Epithelial cell of proximal tubule (primary cell): Measurements from ENCODE around the gene ELMOD1.

- RAMPAGE, long total RNA, result no peak
- RRBS, result 2% methylated on average over 51 of the region's 72 CpGs
Observed at GRCh38 chr11:107590862-107591601, at the start of gene ELMOD1. Gene ELMOD1, plus strand, starts transcription at chr11:107591147.

DNA sequence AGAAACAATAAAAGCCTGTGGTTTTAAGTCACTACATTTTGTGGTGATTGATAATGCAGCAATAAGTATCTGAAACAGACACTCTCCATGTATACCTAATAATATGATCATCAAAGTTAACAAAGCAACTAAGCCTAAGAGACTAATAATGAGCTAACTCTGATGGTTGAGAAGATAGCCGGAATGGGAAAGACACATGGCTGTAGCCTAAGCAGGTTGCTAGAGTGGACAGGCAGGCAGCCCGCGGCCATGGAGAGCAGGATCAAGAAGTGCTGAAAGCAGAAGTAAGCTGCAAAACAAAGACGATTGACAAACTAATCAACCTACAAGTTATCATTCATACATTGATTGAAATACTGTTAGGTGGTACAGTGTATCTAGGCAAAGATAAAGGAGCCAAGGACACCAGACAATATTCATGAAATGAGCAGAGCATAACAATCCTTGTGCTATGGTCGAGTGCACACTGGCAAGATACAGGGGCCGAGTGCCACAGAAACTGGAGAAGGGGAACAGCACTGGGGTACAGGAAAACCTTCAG is 29.3 kb downstream of the SLN start:
- RAMPAGE, long total RNA, result no peak
- RRBS, result no CpG with 5 or more reads among the region's 6 CpGs

GRCh38 chr11:107840520-107841268 is 17.9 kb downstream of the SLC35F2 start:
- RAMPAGE, long total RNA, result no peak
- RRBS, result no CpG with 5 or more reads among the region's 12 CpGs

- RAMPAGE, long total RNA, result no peak
- RRBS, result no CpG with 5 or more reads among the region's 11 CpGs
Observed at GRCh38 chr11:107929709-107930344, 1.6 kb downstream of the RAB39A start.

GRCh38 chr11:108009470-108010417 is 1.0 kb downstream of the CUL5 start:
- RAMPAGE, long total RNA, result no peak
- RRBS, result 0% methylated on average over 3 of the region's 31 CpGs

GRCh38 chr11:108105213-108105944 is 16.0 kb upstream of the ACAT1 start:
- RAMPAGE, long total RNA, result no peak
- RRBS, result no CpG with 5 or more reads among the region's 7 CpGs

GRCh38 chr11:109707052-109707394 is 285.0 kb downstream of the C11orf87 start:
- RAMPAGE, long total RNA, result no peak
- RRBS, result no CpG with 5 or more reads among the region's 2 CpGs

DNA sequence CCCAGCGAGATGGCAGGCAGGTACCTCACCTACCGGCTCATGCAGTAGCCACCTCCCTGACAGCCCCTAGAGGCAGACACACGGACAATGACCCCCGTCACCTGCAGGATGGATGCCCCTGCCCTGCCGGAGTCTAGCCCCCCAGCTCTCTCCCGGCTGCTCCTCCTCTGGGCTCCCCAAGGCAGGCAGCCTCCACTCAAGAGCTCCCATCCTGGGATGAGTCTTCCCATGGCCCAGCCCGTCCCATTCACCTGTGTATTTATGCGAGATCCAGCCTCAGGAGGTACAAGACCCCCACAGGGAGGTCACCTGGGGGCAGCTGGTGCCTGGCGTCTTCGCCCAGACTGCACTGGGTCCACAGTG is 43.1 kb upstream of the ZC3H12C start:
- RAMPAGE, long total RNA, result no peak
- RRBS, result 93% methylated on average over 3 of the region's 10 CpGs

DNA sequence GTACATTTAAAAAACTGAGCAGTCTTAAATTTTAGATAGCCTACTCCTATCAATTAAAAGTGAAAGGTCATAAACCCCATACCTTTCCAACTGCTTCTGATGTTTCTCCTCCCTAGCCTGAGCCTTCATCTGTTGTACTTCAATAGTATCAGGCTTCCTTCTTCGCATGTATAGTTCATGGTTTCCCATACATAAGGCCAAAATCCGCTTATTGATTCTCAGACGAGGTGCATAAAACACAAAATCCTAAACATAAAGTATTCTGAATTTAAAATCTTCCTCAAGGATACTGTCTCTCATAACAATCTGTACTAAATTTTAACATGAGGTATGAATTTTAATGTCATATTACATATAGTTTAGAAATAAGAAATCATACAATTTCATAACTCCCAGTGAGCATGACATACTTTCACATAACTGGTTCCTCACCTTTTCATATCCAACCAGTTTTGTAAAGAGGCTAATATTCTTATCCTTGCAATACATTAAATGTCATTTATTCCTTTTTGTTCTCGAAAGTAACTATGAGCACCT is 42.5 kb downstream of the RDX start:
- RAMPAGE, long total RNA, result no peak
- RRBS, result no CpG with 5 or more reads among the region's 4 CpGs

DNA sequence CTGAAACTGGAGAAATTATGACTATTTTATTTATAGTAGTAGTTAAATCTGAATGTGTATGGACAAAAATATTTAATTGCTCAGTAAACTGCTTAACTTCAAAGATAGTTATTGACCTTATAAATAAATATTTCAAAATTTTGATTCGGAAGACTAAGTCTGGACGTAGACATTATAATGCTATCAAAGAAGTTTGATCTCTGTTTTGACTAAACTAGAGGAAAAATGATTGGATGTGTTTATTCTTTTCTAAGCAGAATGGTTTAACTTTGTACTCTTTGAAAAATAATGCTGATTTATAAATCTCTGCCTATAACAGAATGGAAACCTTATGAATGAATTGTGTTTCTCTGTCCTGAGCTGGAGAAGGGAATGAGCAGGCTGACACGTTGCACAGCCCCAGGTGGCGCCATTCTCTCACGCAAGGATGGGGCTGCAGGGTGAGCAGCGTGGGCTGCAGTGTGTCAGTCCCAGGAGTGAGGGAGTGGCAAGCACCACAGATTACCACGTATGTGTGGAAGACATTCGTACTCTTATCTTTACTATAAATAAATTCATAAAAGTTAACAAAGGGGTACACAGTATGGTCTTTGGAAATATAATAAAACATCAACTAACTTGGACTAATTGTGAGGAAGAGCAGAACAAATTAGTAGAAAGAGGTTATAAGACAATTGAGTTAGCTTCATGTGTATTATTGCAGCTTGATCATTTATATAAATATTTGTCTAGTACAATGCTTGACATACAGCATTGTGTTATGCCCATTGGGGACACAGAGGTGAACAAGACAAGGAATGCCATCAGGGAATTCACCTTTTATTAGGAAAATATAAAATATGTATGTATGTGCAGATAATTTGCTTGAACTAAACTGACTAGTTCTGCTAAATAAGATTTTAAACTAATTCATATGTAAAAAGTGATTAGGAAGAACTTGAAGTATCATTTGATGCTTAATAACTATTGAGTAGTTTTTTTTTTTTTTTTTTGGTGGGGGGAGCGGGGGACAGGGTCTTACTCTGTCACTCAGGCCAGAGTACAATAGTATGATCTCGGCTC is 33.5 kb downstream of the FDX1 start:
- RAMPAGE, long total RNA, result no peak
- RRBS, result no CpG with 5 or more reads among the region's 10 CpGs

- RAMPAGE, long total RNA, result no peak
- RRBS, result no CpG with 5 or more reads among the region's 2 CpGs
Observed at GRCh38 chr11:110947313-110947875, 235.2 kb upstream of the ARHGAP20 start.

GRCh38 chr11:111635323-111635669 is 33.0 kb downstream of the SIK2 start:
- RAMPAGE, long total RNA, result no peak
- RRBS, result no CpG with 5 or more reads among the region's 3 CpGs

DNA sequence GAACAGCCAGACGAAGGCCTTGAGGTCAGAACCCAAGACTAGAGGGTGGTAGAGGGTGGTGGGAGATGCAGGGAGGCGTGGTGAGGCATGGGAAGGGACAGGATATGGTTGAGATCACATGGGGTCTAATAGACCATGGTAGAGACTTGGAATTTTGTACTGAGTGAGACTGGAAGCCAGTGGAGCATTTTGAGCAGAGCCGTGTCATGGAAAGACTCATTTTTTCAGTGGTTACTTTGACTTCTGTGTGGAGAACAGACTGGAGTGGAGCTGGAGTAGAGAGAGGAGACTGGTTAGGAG is 61.1 kb downstream of the SIK2 start:
- RAMPAGE, long total RNA, result no peak
- RRBS, result no CpG with 5 or more reads among the region's 3 CpGs

GRCh38 chr11:111725713-111726890 is 40.1 kb downstream of the PPP2R1B start:
- RAMPAGE, long total RNA, result no peak
- RRBS, result no CpG with 5 or more reads among the region's 26 CpGs

- RAMPAGE, long total RNA, result no peak
- RRBS, result 2% methylated on average over 17 of the region's 50 CpGs
Observed at GRCh38 chr11:111765494-111766237, 523 bp downstream of the PPP2R1B start.

GRCh38 chr11:111785705-111786617 is 19.8 kb upstream of the PPP2R1B start:
- RAMPAGE, long total RNA, result no peak
- RRBS, result no CpG with 5 or more reads among the region's 5 CpGs

DNA sequence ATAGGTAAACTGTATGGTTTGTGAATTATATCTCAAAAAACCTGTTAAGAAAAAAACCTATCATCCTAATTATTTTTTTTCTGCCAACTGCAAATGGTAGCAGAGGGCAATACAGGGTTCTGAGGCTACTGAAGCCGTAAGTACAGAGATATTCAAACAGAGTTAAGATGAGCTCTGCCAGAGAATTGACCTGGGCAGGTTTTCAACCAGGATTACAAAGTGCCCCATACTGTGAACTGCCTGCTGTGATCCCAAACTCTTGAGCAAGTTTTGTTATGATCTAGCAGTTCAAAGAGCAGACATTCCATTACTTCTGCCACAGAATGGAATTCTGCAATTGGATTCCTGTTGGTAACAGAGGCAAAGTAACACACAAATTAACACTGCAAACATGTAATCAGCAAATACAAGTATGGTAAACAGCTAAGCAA is 31.3 kb downstream of the ALG9 start:
- RAMPAGE, long total RNA, result no peak
- RRBS, result no CpG with 5 or more reads among the region's 1 CpG

DNA sequence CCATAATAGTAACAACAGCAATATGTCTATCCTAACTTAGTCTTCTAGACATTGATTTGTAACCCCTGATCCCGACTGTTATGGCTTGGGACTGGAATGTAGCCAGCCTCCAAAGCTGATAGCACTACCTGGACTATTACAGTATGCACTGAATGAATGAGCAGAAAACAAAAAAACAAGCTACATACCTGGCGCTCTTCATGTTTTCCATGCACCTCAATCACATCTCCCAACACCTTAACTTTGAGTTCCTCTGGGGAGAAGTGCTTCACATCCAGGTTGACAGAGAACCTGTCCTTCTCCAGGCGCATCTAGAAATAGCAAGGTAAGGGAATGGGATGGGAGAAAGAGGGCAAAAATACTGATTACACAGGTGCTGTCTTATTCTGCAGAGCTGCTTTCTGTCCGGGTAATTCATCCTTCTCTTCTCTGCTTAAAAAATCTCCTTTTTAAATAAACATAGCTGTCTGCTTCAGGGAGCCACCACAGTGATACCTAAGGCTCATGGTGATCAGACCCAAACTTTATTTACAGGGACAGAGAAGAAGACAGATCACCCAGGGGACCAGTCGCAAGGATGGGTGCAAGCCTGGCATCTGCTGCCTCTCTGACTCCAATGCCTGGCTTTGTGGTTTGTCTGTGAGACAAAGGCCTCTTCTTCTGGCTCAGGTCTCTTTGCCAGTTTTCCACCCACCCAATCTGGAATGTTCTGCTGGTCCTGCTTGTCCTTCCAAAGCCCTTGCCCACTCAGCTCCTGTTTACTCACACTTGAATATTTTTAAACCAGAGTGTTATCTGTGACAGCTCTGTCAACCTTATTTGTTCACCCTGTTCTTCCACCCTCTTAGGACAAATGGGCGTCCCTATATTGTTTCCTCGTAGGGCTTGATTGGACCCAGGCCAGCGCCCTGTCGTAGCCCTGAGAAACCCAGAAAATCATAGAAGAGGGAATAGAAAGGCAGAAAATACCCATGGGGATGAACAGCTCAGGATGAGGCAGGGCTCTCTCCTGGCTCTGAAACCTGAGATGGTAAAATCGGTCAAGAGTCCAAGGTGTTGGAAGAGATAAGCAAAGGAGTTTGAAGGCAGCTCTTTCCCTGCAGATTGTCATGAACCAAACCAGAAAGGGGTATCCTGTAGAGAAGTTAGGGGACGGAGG is 1.1 kb downstream of the CRYAB start:
- RAMPAGE, long total RNA, result no peak
- RRBS, result no CpG with 5 or more reads among the region's 11 CpGs

DNA sequence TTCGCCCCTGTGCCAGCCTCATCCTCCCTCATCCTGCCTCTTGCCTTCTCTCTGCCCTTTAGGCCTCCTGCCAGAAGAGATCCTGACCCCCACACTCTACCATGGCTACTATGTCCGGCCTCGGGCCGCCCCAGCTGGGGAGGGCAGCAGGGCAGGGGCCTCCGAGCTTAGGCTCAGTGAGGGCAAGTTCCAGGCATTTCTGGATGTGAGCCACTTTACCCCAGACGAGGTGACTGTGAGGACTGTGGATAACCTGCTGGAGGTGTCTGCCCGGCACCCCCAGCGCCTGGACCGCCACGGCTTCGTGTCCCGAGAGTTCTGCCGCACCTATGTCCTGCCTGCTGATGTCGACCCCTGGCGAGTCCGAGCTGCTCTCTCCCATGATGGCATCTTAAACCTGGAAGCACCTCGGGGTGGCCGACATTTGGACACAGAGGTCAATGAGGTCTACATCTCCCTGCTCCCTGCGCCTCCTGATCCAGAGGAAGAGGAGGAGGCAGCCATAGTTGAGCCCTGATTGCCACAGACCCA is 910 bp downstream of the HSPB2 start:
- RAMPAGE, long total RNA, result no peak
- RRBS, result no CpG with 5 or more reads among the region's 19 CpGs

- RAMPAGE, long total RNA, result no peak
- RRBS, result no CpG with 5 or more reads among the region's 10 CpGs
Observed at GRCh38 chr11:111978204-111979061, 41.3 kb downstream of the DIXDC1 start.